Colon Carcinoma Metastatic in the Lung (tissue), 2 donors: ENCODE measurements around the genes STK38 and MTCH1.

GRCh38 chr6:36443141-36443771, 456 bp downstream of the KCTD20 start:
- PRO-cap, 2 experiments: peak in 2 of 2 experiments; most common minus-strand start chr6:36443560 (in 2)

DNA sequence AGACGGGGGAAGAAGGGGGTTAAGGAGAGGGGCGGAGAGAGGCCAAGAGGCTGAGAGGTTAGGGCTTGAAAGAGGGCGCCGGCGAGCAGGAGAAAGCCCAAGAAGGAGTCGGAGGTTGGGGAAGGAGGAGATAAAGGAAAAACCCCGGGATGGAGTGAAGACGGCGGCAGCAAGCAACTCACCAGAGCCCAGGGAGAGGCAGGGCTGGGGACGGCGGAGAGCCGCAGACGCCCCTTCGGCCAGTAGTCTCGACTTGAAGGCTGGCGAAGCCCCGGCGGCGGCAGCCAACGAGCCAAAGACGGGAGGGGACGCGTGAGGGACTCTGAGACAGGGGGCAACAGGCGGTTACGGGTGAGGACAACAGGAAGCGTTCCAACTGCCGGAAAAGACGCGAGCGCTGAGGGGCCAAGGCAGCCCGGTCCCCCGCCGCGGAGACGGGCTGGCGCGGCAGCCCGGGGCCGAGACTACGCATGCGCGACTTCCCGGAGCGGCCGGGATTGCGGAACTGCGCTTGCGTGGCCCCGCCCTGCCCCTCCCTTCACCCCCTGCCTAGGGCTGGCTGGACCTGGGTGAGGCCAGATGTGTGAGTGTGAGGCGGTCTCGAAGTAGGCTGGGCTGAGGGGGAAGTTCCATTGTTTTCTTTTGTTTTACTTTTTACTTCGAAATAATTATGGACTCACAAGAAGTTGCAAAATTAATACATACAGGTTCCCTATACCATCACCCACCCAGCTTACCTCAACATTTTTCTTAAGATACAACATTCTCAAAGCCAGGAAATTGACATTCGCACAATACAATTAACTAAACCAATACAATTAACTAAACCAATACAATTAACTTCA, at the start of gene STK38:
Gene STK38, minus strand, starts transcription at position 472 of the 845 bp plus-strand sequence.
- PRO-cap, 2 experiments: peak in 2 of 2 experiments; most common plus-strand start position 578 of the sequence (in 2); most common minus-strand start position 74 of the sequence (in 1)

DNA sequence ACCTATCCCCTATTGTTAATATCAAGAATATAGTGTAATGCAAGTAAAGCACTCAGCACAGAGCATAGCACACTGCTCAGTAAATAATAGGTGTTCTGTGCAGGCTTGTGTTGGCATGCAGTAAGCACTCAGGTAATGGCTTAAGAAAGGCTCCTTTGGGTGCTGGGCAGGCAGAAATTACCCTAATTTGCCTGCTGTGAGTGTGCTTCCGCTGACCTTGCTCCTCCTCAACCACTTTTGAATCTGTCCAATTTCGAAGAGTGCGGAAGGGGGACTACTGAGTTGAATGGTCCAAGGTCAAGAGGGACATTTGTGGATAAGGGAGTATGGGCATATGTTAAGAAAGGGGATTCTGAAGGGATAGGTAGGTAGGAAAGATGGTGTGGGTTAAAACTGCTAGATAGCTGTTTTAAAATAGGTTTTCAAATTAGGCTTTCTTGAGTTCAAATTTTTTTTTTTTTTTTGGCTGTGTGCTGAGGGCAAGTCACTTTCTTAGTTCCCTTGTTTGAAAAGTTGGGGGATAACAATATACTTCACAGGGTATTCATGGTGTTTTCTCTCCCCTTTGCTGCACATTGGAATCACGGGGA, 15.5 kb downstream of the SRSF3 start:
- PRO-cap, 2 experiments: no peak in any of the 2 experiments

GRCh38 chr6:36612943-36613513, 18.9 kb downstream of the SRSF3 start:
- PRO-cap, 2 experiments: no peak in any of the 2 experiments

DNA sequence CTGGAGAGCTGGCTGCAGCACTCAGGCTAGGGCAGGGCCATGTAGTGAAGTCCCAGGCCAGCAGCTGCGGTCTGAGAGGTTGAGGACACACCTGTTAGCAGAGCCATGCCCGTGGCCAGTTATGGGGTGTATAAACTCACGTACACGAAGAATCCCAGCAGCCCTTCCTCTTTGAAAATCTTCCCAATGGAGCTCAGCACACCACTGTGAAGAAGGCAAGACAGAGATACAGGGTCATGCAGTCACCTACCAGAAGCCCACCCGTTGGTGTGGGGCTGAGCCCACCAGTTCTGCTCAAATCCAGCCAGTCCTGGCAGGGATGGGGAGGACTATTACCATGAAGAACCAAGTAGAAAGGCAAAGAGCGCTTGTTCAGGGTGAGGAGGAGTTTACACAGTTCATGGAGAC, 10.5 kb downstream of the MTCH1 start:
- PRO-cap, 2 experiments: no peak in any of the 2 experiments

DNA sequence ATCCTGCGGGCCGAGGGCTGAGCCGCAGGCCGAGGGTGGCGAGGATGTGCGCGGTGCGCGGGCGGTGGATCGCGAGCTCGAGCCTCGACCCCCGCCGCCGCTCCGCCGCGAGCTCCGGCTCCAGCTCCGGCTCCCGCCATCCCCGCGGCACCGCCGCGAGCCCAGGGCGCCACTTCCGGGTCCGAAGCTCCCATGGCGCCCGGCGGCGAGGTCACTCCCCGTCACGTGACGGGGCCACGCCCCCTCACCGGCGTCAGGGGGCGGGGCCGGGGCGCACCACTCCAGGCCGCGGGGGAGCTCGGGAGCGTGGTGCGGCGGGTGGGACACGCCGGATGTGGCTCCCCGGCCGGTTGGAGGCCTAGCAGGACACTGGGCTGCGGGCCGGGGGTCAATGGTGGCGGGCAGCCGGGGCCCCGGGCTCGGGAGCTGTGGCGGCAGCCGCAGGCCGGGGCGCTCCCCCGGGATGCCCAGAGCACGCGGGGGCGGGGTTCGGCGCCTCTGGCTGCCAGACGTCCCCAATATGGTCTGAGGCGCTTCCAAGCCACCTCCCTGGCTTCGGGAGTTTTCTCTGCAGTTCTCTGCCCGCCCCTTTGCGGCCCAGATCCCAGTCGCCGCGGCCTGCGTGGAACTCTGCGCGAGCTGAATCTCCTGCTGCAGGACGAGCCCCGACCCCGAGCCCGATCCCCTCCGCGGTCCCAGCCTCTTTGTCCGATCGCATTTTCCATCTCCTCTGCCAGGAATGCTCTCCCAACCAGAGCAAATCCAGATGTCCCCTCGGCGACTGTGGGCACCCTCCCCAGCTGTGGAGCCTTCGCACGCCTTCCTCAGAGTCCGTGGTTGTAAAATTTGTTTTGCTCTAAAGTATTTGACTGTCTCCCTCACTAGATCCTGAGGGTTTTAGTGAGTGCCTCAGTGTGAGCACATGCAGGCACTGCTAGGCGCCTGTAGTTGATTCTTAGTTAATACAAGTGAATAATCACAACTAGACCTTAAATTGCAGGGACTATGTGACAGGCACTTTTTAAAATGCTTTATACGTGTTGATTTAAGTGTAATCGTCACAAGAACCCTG, at the start of gene MTCH1:
Gene MTCH1, minus strand, starts transcription at position 217 of the 1,072 bp plus-strand sequence.
- PRO-cap, 2 experiments: peak in 2 of 2 experiments; most common plus-strand start position 573 of the sequence (in 2); most common minus-strand start position 163 of the sequence (in 1)

GRCh38 chr6:36999103-36999635, 6.3 kb upstream of the FGD2 start:
- PRO-cap, 2 experiments: no peak in any of the 2 experiments

- PRO-cap, 2 experiments: no peak in any of the 2 experiments
Measured at GRCh38 chr6:37005971-37006604, 633 bp downstream of the FGD2 start.

DNA sequence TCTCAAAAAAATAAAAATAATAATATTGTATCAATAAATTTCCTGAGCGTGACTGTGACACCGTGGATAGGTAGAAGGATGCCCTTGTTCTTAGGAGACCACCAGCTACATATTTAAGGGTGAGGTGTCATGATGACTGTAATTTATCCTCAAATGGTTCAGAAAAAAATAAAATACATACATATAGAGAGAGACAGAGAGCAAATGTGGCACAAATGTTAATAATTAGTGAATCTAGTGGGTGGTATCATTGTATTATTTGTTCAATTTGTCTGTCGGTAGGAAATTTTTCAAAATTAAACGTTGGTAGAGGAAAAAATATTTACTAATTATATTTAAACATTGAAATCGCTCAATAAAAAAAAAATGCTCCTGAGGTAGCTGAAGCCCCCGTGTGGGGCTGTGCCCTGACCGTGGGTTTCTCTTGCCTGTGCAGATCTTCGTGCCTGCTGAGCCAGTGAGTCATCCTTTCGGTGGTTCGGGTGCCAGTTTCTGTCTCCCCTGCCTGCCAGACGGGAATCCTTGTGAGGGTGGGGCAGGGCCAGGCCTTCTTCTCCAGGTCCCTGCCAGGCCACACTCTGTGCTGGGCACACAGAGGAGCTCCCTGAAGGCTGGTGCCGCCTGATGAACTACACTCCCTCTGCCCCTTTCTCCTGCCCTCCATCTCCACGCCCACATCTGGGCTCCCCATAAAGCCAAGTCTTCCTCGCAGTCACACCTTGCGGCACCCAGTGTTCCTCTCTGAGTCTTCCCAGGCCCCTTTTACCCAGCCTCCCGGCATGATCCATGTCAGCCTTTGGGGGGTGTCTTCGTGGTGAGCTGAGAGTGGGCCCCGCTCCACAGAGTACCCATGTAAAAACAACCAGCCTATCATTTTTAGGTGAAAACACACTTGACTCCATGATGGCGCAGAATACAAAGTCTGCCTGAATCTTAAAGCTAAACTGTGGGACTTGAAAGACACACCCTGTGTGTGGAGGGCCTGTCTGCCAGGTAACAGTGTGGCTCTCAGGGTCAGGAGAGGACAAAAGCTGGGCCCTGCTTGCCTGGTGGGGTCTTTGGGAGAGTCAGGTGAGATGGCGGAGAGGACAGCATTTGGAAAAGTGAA, 19.2 kb downstream of the FGD2 start:
- PRO-cap, 2 experiments: no peak in any of the 2 experiments

GRCh38 chr6:37044613-37044967, 39.1 kb downstream of the FGD2 start:
- PRO-cap, 2 experiments: no peak in any of the 2 experiments

- PRO-cap, 2 experiments: no peak in any of the 2 experiments
Measured at GRCh38 chr6:37103182-37104058, 66.5 kb upstream of the PIM1 start.

DNA sequence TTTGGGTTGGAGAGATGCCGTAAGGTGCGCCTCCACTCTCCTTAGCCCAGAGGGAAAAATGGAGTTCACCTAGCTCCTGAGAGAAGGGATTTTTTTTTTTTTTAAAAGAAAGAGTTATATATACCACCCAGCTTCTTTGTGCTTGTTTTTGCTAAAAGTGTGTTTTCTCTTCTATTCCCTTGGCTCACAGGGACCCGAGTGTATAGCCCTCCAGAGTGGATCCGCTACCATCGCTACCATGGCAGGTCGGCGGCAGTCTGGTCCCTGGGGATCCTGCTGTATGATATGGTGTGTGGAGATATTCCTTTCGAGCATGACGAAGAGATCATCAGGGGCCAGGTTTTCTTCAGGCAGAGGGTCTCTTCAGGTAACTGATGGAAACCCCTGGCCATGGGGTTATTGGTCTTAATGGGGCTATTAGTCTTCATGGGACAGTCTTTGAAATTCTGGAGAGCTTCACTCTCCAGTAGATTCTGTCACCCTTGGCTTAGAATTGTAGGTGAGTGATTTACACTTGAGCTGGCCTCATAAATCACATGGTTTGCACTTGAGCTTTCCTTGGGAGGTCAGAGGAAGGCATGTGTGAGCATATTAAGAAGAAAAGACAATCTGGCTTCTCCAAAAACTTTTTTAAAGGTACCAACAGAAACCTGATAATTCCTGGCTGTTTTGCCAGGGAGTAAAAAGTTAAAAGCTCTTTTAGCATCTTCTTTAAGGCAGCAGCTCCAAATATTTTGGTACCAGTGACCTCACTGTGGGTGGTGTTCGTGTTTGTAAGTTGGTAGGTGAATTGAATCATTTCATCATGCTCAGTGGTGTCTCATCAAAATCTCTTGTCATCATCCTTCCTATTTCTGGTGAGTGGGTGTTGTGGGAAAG, 3.1 kb downstream of the PIM1 start:
- PRO-cap, 2 experiments: no peak in any of the 2 experiments

GRCh38 chr6:37506893-37507610, 7.4 kb upstream of the CCDC167 start:
- PRO-cap, 2 experiments: no peak in any of the 2 experiments

GRCh38 chr6:37696701-37697545, 760 bp downstream of the MDGA1 start:
- PRO-cap, 2 experiments: no peak in any of the 2 experiments

DNA sequence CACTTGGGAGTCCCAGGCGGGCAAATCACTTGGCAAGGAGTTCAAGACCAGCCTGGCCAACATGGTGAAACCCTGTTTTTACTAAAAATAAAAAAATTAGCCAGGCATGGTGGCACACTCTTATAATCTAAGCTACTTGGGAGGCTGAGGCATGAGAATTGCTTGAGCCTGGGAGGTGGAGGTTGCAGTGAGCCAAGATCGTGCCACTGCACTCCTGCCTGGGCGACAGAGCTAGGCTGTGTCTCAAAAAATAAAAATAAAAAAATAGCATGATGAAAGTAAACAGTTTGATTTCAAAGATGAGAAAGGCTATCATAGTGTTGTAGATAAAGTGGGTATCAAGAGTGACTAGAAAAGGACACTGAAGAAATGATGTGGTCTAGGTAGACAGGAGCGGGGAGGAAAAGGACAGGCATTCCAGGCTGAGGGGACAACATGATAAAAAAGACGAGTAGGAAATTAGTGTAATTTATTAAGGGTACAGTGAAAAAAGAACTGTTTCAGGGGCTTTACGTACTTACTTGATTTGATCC, 41.6 kb downstream of the ZFAND3 start:
- PRO-cap, 2 experiments: no peak in any of the 2 experiments

DNA sequence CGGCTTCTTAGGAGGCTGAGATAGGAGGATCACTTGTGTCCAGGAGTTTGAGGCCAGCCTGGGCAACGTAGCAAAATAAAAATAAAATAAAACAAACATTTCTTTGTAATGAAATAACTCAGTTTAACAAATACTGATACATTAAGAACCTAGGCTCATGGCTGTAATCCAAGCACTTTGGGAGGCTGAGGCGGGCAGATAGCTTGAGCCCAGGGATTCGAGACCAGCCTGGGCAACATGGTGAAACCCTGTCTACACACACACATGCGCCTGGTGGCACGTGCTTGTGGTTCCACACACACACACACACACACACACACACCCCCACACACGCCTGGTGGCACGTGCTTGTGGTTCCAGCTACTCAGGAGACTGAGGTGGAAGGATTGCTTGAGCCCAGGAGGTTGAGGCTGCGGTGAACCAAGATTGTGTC, 165.7 kb downstream of the ZFAND3 start:
- PRO-cap, 2 experiments: no peak in any of the 2 experiments

- PRO-cap, 2 experiments: no peak in any of the 2 experiments
Measured at GRCh38 chr6:38052616-38053276, 233.2 kb downstream of the ZFAND3 start.

- PRO-cap, 2 experiments: no peak in any of the 2 experiments
Measured at GRCh38 chr6:38154289-38154727, 334.8 kb downstream of the ZFAND3 start.

DNA sequence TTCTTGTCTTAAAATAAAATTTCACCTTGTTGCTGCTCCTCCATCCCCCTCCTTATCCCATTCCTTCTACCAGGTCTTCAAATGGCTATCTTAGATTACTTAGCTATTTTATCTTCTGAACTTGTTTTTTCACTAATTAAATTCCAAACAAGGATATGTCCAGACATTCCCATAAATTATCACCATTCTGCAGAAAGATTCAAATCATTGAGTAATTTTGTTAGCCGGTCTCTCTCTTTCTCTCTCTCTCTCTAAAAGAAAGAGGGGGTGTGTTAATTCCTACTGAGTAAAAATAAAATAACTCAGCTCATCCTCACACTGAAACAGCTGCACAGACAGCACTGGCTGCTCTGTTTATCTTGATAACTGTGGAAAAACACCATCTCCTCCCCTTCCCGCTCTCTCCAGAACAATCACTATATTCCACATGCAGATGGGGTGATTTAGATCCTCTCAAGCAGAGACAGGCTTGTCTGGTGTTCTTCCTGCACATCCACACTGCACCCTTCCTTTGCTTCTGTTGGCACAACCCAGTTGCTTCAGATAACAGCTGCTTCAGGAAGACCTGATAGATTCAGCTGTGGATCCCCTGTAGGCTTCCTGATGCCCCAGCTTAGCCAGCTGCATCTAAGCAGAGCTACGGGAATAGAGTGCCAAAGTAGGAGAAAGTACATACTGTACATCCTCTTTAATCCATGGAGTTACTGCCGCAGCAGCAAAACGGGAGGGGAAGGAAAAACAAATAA, 281.8 kb downstream of the BTBD9 start:
- PRO-cap, 2 experiments: no peak in any of the 2 experiments

GRCh38 chr6:38521963-38523039, 117.4 kb downstream of the BTBD9 start:
- PRO-cap, 2 experiments: no peak in any of the 2 experiments